Neuron (in vitro differentiated cells): ENCODE data around the genes DEFB114, DEFB110 and IL17A.

GRCh38 chr6:46190699-46191456, 20.1 kb upstream of the ENPP5 start:
- PRO-cap: no peak

GRCh38 chr6:46484500-46484868, 6.8 kb downstream of the RCAN2 start:
- PRO-cap: no peak

GRCh38 chr6:46502282-46503300, 11.3 kb upstream of the RCAN2 start:
- PRO-cap: no peak

GRCh38 chr6:46730814-46731440, 4.2 kb downstream of the PLA2G7 start:
- PRO-cap: no peak

DNA sequence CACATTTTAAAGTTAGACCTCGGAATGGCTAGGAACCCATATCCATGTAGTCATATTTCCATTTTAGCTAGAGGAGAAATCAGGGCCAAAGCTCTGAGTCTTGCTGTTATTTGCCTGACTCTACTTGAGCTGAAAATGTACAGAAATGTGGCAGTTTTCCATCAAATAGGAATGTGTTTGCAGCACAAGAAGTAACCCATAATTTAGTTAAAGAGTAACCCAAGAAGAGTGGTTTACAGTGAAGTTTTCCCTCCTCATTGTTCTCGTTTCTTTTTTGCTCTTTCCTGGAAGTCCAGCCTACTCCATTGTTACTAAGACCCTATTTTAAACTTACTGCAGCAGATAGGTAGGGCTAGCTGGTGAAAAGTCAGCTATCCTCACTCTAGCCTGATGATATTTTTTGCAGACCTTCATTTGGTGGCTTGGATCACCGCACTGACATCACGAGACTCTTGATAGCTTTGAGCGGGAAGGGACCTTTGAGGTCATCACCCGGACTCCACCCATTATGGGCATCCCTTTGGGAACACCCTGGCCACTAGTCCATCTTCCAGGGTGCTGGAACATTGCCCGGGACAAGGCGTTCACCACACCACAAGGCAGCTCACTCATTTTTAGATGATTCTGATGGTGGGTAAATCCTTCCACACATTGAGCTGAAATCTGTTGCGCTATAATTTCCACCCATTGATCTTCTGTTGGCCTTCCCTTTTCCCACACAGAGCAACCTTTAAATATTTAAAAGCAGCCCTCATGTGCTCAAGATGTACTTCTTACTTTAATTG, 28.1 kb upstream of the ADGRF5 start:
- PRO-cap: no peak

DNA sequence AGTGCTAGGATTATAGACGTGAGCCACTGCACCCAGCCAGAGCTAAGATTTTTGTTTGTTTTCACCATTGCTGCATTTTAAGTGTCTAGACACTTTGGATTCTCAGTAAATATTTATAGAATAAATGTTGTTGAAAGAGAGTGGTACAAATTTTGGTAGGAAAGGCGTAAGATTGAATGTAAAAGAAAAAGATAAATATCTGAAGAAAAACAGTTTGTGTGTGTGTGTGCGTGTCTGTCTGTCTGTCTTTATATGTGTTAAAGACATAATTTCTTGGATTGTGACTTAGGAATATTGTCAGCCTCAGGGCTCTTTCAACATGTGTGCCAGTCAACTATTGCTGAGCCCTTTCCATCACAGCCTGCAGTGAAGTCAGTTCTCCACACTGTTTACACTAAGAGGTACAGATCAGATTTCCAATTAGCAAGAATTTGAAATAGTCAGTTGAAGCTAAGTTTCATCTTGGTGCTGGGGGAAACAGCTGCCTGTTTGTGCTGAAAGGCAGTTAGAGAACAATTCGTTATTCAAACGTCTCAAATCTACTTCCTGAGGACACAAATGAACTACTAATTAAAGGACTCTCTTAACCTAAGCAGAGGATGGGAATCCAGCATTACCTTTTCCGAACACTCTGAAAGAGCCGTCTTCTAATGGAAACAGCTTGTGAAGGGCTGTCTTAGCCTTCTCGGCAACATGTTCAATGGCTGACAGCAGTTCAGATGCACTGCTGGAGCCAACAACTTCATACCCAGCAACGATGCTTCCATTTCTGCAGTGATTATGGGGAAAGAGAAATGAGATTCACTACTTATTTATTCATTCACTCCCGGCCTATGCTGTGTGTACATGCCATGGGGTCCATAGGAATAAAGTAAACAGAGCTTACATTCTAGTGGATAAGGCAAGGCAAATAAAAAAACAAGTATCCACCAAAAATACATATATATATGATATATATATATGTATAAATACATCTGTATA, 25.8 kb downstream of the ADGRF1 start:
- PRO-cap: no peak

DNA sequence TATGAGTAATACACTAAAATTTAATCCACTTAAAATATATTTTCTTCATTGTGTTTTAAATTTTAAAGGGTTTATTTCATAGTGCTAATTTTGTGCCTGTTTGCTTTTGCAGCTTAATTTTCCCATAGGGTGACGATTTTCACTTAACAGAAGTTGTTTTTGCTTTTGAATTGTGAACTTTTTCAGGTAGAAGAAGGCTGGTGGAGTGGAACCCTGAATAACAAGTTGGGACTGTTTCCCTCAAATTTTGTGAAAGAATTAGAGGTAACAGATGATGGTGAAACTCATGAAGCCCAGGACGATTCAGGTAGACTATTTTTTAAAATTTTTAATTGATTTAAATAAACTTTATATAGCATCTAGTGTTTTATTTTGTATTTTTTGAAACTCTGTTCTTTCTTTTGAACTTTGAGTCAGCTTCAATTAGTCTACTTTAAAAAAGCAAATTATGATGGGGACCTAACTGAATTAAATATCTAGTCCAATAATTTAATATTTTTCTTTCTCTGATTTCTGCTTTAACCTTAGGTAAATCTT, 76.9 kb downstream of the CD2AP start:
- PRO-cap: no peak

GRCh38 chr6:47701076-47701634, 2.8 kb downstream of the ADGRF4 start:
- PRO-cap: no peak

DNA sequence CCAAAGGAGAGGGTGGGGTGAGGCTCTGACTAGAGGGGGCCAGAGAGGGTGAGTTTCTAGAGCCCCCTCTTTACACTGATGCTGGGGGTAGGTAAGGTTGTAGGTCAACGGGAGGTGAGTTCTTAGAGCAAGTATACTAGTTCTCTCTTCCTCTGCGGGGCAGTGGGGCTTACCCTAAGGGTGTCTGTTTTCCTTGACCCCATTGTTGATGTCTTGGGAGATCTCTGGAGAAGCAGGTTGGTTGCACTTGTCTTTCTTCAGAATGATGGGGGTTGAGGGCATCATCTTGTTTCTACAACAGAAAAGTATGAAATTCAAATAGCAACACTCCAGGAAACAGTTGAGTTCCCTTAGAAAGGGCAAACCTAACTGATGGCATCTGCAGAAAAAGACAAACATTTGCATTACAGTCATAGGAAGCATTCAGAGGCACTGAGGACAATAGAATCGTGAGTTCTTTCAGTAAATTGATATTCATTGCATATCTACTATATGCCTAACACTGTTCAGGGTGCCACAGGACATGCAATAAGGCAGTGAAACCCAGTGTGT, 41.3 kb upstream of the OPN5 start:
- PRO-cap: no peak

- PRO-cap: no peak
These were observed 136.9 kb downstream of the MMUT start for GRCh38 chr6:49325994-49326752.

DNA sequence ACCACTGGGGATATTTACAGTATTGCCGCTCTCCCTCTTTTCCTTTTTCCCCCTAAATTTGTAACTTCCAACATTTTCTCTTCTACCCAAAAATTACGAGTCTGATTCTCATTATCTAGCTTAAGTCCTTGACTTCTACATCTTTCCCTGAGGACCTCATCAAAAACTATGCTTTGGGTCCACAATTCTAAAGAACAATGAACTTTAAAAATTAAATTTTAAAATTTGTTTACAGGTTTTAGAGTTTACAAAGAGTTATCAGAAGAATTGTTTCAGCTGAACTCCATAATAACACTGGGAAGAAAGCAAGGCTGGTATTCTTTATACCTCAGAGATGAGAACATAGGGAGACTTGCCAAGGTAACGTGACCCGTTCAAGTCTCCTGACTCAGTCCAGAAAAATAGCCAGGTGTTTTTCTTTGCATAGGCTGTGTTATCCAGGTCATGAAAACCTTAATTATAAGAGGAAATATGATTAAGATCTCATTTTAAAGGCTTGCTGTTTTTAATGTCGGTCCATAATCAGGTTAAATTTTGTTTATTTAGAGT, 8.6 kb upstream of the C6orf141 start:
- PRO-cap: no peak

GRCh38 chr6:49593356-49593819, 42.9 kb downstream of the C6orf141 start:
- PRO-cap: no peak

DNA sequence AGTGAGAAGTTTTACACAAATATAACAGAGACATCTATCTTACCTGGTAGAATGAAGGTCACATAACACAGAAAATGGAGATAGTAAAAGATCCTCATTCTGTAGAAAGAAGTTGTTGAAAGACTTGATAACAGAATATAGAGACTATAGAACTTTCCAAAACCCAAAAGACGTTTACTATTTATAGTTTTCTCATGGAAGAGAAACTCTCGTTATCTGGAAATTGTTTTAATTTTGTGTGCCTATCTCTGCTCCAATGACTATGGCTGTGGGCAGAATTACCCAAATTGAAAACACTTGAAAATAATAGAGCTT, at the start of gene DEFB114:
DEFB114 (minus strand) TSS at position 157 of the 315 bp plus-strand sequence.
- PRO-cap: no peak

DNA sequence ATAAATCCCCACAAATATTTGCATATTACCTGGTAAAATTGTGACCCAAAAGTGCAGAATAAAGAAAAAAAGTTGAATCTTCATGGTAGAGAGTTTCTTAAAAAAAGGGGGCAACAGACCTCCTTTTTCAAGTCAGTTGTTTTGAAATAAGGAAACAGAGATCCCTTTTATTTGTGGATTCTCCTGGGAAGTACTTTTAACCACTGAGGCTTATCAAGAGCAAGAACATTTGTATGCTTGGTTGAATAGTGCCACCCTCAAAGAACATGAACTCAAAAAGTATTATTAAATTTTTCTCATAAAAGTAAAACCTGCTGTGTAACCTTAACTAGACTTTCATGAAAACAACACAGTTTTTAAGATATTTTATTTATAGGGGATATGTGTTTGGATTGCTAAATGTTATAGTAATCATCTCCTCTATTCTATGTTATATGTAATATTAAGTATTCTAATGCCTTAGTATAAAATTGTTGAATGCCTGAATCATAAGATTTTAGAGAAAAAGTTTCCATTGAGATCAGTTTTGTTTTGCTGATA, at the start of gene DEFB110:
DEFB110 (minus strand) TSS at position 143 of the 540 bp plus-strand sequence.
- PRO-cap: no peak

- PRO-cap: no peak
These were observed 43.7 kb upstream of the DEFB112 start for GRCh38 chr6:50093334-50093995.

- PRO-cap: no peak
These were observed 3.6 kb downstream of the TFAP2B start for GRCh38 chr6:50822110-50822814.

- PRO-cap: no peak
These were observed 27.7 kb downstream of the TFAP2B start for GRCh38 chr6:50846417-50846800.

DNA sequence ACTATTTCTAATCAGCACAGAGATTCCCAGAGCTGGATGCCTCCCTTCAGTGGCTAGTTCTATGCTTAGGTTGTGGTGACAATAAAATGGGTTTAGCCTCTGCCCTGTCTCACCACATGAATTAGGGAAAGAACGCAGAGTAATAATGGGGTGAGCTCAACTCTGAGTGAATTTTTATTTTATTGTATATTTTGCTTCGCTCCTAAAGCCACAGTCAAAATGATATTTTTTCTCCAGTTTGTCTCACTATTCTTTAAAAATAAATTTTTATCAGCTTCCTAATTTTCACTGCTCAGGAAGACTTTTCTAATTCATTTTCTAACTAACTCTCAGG, 142.2 kb downstream of the TFAP2B start:
- PRO-cap: no peak

DNA sequence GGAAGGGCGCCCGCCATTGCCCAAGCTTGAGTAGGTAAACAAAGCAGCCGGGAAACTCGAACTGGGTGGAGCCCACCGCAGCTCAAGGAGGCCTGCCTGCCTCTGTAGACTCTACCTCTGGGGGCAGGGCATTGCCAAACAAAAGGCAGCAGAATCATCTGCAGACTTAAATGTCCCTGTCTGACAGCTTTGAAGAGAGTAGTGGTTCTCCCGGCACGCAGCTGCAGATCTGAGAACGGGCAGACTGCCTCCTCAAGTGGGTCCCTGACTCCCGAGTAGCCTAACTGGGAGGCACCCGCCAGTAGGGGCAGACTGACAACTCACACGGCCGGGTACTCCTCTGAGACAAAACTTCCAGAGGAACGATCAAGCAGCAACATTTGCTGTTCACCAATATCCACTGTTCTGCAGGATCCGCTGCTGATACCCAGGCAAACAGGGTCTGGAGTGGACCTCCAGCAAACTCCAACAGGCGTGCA, 406.1 kb downstream of the TFAP2B start:
- PRO-cap: no peak

- PRO-cap: no peak
These were observed at the start of gene IL17A for GRCh38 chr6:52186199-52186647. TSS of gene IL17A (plus strand) at chr6:52186375.